ENCODE results near the genes POLG2 and GNA13.

DNA sequence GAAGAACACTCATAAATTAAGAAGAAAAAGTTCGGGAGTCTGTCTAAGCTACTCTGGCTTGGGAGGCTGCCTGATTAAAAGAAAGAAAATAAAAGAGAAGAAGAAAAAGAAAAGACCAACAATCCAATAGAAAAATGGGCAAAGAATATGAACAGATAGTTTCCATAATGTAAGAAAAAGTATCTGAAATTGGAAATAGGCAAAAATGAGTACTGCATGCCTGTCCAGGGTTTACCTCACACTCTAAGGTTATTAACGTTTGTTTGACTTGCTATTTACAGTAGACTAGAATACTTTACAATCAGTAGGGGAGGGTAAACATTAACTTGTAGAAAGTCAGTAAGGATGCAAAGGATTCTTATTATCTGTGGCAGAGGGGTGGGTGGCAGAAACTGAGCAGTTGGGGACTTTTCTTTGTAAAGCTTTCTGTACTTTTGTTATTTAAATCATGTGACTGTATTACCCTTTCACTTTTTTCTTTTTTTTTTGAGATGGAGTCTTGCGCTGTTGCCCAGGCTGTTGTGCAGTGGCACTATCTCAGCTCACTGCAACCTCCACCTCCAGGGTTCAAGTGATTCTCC lies 5.4 kb upstream of the PECAM1 start:
- RRBS, 2 experiments, result no CpG with 5 or more reads among the region's 3 CpGs

GRCh38 chr17:64398253-64398683 lies 7.6 kb upstream of the PECAM1 start:
- RRBS, 2 experiments, result no CpG with 5 or more reads among the region's 12 CpGs

DNA sequence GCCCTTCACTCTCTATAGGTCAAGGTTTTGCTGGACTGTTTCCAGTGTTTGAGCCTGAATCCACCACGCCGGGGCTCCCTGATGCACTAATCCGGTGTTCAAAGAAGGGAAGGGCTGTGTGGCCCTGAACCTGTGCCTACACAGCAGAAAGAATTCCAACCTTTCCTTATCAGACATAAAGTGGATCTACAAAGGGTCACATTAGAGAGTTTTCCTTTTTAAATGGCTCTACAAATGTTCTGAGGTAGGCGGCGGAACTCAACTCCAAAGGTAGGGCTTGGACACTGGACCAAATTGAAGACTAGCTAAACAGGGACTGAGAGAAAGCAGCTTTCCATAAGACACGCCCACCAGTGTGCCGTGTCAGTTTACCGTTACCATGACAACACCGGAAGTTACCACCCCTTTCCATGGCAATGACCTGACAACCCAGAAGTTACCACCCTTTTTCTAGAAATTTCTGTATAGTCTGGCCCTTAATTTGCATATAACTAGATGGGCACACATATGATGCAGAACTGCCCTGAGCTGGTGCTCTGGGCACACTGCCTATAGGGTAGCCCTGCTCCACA lies 16.0 kb upstream of the PECAM1 start:
- RRBS, 2 experiments, result no CpG with 5 or more reads among the region's 9 CpGs

- RRBS, 2 experiments, result no CpG with 5 or more reads among the region's 12 CpGs
Measured at GRCh38 chr17:64418495-64419009, 27.9 kb upstream of the PECAM1 start.

DNA sequence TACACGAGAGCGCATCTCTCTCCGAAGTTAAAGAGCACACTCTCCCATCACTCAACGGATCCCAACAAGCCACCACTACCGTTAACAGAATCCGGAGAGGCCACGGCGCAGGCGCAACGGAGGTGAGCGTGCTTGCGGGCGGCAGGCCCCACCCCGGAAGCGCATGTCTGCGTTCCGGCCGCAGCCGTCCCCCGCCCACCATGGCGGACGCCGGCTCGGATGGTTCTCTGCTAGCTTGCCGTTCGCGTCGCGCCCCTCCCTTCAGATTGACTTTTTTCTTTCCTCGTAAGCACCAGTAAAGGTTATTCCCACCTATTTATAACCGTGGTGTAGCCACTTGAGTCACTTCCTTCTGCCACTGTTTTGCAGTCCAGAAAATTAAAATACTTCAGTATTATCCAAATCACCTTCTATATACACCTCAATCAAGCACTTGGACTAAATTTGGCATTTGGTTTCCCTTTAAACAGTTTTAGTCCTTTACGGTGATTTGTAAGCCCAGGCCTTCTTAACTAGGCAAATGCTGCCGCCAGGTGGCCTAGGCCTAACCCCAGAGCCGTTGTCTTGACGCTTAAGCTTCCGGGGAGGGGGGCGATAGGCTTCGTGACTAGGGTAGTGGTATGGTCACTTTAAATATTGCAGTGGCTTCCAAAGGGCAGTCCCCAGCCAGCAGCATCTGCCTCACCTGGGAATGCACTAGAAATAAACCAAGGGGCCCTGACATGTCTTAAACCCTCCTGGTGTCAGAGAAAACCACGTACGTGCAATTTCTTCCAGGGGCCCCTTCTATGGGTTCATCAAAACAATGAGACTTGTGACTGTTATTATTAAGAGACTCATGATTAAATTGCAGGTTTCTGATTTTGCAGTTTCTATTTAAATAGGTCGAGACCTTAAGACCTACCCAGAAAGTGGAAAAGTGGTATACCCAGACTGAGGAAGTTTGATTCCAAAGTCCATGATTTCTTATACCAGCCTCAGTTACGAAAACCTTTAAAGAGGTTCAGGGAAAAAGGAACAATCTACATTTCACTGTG lies at the start of gene POLG2:
Gene POLG2 (minus strand): TSS at position 101 of the 1,037 bp plus-strand sequence.
- RRBS, 2 experiments, result 2% methylated on average over 16 of the region's 42 CpGs

GRCh38 chr17:64501241-64502137 lies 4.6 kb downstream of the DDX5 start:
- RRBS, 2 experiments, result no CpG with 5 or more reads among the region's 14 CpGs

DNA sequence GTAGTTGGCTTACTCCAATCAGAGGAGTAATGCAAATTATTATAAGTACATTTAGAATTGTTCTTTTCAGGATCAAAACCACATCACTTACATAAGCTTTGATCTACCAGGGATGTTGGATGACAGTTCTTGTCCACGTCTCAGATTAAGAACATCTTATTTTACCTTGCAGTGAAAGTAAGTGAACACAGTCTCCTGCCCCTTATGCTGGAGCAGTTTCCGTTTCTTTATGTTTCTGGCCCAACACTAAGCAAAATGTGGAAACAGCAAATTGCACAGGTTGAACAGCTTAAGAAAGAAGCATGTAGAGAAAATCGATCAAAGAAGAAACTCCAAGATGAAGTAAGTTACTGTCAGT lies 25.9 kb downstream of the CEP95 start:
- RRBS, 2 experiments, result no CpG with 5 or more reads among the region's 3 CpGs

DNA sequence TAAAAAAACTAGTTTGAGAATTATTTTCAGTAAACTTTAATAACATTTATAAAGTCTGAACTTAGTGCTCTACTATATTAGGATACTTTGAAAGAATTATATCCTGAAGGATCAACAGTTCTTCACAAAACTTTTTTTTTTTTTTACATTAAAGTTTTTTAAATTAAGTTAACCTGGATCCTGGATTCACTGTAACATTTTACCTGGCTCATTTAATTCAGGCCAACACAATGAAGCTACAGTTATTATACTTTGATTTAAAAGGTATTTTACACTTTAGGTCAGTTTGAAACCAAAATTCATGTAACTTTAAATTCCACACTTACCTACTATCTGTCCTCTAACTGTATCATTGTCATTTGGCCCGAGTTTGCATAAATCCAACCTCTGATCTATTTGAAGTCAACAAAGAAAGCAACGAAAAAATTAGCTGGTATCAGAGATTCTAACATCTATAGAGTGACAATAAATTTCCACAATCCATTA lies 71.3 kb downstream of the SMURF2 start:
- RRBS, 2 experiments, result no CpG with 5 or more reads among the region's 2 CpGs

DNA sequence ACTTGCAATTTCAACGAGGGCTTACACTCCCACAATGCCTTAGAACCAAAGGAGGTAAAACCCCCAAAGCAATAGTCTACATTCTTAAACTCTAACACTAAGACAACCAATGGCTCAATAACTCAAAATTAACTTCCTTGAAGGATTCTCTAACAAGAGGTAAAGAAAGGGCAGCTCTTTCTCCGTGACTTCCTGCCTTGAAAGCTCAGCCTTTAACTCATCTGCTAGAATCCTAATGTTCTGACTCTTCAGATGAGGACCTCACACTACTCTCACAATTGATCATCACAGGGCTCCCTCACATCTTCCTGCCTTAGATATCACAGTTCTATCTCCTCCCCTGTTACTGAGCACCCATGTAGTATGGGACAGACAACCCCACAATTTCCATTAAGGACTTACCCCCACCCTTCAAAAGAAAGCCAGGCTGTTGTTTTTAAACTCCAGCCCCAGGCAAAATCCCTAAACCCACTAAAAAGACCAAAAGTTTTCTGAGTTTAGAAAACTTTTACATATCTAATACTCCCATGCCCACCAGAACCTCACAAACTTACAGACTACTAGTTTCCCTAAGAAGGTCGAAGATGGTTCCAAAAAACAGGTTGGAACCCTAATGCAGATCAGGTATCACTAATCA lies 33.4 kb downstream of the SMURF2 start:
- RRBS, 2 experiments, result no CpG with 5 or more reads among the region's 3 CpGs

DNA sequence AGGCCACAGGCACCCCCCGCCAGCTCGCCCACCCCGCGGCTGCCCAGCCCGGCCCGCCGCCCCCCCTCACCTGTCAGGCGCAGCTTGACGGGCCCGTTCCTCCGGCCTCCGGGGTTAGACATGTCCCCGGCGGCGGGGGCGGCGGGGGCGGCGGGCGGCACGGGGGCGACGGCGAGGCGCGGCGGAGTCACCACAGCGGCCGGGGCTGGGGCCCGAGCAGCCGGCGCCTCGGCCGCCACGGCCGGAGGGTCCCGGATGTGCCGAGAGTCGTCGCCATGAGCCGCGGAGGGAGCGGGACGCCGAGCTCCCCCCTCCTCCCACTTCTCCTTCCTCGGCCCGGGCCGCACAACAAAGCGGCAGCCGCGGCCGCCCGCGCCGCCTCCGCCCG lies 354 bp downstream of the SMURF2 start:
- RRBS, 2 experiments, result under 1 to 1% methylated on average over 6 of the region's 57 CpGs

DNA sequence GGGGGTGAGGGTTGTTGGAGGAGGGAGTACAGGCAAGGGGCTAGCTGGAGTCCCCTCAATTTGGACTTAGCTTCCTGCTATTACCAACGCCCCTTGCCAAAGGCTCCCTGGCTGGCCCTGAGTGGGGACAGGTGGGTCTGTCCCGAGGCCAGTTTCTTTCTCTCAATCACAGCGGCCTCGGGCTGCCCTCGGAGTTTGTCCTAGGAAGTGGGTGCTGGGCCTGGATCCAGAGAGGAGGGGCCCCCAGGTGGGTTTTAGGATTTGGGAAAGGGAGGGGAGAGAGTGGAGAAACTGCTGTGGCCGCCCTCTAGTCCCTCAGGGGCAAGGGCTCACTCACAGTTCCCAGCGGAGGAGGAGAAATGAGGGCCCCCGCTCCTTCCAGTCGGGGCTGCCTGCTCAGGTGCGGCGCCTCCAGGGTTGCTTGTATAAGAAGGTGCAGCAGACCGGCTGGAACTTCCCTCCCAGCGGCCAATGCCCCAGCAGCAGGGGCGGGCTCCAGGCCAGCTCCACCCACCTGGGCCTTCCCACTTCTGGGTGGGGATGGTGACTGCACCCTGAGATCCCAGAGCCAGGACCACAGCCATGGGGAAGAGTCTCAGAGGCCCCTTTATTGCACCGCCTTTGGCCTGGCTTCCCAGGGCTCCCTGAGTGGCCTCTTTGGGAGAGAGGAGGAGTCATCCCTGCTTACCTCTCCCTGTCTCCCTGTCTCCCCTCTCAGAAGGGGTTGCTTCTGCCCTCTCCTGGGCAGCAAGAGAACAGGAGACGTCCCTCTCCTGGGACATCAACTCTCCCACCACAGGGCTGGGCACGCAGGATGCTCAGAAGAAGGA lies 111.9 kb upstream of the SMURF2 start:
- RRBS, 2 experiments, result no CpG with 5 or more reads among the region's 17 CpGs

DNA sequence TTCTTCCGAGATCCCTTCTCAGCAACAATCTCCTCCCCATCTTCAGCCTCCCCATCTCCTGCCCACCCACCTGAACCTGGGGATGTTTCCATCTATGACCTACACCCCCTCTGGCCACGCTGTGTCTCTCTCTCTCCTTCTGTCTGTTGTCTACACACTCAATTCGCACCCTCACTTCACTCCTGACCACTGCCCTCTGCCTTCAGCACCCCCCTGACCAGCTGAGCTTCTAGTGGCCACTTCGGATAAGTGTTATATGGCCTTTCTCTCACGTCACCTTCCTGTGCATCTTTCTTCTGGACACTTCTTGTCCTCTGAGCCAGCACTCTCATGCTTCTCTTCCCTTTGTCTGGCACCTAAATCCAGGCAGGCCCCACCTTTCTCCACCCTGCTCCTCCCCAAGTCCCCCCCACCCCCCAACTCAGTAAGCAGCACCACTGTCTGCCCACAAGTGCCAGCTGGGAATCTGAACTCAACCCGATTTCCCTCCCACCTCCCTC lies 113.2 kb upstream of the SMURF2 start:
- RRBS, 2 experiments, result no CpG with 5 or more reads among the region's 6 CpGs

DNA sequence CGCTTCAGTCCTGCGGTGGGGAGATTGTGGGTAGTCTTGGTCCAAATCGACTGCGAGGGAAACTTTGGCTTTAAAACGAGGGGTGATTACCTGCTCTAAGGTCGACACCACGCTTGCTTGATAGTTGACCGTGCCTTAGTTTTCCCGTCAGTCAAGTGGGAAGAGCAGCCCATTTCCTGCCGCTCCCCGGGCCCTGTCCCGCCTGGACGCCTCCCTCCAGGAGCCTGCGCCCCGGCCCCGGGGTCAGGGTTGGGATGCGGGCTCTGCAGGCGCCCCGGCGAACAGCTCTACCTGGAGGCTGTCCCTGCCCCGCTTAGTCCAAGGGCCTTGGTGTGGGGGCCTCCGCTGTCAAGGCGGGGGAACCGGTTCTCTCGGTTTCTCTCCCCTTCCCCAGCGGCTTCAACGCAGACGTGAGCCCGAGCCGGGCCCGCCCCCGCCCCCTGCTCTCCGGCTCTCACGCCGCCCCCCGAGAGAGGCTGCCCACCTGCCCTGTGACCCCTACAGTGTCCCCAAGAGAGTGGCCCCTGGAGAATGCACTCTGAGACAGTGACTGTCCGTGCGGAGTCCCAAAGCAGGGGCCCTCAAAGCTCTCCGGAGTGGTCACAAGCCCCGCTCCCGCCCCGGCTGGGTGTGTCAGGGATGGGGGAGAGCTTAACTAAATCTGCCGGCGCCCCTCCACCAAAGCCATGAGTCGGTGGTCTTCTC lies 117.4 kb upstream of the SMURF2 start:
- RRBS, 2 experiments, result 3 to 14% methylated on average over 8 to 10 of the region's 45 CpGs

- RRBS, 2 experiments, result no CpG with 5 or more reads among the region's 17 CpGs
Measured at GRCh38 chr17:64786145-64786787, 124.2 kb upstream of the SMURF2 start.

- RRBS, 2 experiments, result no CpG with 5 or more reads among the region's 7 CpGs
Measured at GRCh38 chr17:64789870-64790579, 127.9 kb upstream of the SMURF2 start.

GRCh38 chr17:64965705-64966536 lies 46.6 kb upstream of the LRRC37A3 start:
- RRBS, 2 experiments, result 1 to 3% methylated on average over 6 of the region's 45 CpGs

GRCh38 chr17:65056420-65057342 lies at the start of gene GNA13:
Gene GNA13, minus strand, starts transcription at chr17:65056740.
- RRBS, 2 experiments, result under 1 to 2% methylated on average over 28 to 35 of the region's 106 CpGs

DNA sequence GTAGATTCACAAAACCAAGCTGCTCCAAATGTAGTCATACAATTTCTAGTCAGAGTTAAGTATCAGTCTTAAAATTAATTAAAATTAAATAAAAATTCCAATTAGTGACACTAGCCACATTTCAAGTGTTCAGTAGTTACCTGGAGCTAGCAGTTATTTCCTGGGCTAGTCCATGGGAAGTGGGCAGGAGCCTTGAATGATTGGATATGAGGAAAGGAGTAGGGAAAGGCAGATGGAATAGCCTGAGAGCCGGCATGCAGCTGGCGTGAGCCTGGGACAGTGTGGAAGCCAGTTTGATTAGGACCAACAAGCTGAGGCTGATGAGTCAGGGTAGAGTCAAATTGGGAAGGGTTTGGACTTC lies 15.2 kb upstream of the GNA13 start:
- RRBS, 2 experiments, result no CpG with 5 or more reads among the region's 2 CpGs

GRCh38 chr17:65902194-65902605 lies 289.7 kb downstream of the CEP112 start:
- RRBS, 2 experiments, result no CpG with 5 or more reads among the region's 9 CpGs

- RRBS, 2 experiments, result no CpG with 5 or more reads among the region's 11 CpGs
Measured at GRCh38 chr17:66222543-66223345, 6.5 kb downstream of the APOH start.